ENCODE measurements around the genes PPIG and SP5.

DNA sequence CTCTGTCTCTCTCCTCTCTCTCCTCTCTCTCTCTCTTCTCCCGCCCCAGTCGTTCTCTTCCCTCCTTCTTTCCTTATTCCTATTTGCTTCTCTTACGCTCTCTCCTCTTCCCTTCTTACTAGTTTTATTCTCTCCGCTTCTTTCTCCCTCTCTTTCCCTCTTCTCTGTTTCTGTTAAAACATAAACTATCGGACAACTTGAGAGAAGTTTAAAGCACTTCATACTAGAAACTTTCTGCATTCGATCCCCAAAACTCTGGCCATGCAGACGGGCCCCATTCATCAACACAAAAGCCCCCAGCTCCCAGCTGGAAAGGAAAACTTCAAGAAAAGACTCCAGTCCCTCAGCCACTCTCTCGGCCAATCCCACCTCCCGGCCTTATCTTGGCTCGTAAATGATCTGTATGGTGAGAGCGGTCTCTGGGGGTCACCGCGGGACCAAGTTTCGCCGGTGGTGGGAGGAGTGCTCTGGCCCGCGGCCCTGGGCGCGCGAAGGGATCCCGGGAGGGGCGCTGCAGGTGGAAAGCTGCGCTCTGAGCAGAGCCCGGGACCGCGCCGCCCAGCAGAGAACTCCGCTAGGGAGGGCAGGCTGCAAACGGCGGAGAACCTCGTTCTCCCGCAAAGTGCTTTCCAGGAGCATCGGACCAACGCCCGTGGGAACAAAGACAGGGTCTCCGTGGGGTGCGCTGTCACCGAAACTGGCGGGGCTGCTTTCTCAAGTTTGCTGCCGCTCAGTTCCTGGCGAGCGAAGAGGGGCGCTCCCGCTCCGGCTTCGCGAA, 753 bp downstream of the LRP2 start:
- PRO-cap = no peak
- RAMPAGE, long total RNA, 3 experiments = no peak in any of the 3 experiments

GRCh38 chr2:169584185-169584888, at the start of gene PPIG:
Gene PPIG (plus strand): TSS chr2:169584351.
- PRO-cap = unidirectional peak, plus-strand start at chr2:169584378; bidirectional peak, plus-strand start at chr2:169584809, minus-strand start at chr2:169584766
- RAMPAGE, long total RNA, 3 experiments = start-site peak on the plus strand in 3 of 3 experiments, at chr2:169584372-169584816 at its widest, 23 to 95 reads per replicate; start-site peak on the minus strand in 1 of 3 experiments, at chr2:169584725-169584753 at its widest, 14 reads per replicate

DNA sequence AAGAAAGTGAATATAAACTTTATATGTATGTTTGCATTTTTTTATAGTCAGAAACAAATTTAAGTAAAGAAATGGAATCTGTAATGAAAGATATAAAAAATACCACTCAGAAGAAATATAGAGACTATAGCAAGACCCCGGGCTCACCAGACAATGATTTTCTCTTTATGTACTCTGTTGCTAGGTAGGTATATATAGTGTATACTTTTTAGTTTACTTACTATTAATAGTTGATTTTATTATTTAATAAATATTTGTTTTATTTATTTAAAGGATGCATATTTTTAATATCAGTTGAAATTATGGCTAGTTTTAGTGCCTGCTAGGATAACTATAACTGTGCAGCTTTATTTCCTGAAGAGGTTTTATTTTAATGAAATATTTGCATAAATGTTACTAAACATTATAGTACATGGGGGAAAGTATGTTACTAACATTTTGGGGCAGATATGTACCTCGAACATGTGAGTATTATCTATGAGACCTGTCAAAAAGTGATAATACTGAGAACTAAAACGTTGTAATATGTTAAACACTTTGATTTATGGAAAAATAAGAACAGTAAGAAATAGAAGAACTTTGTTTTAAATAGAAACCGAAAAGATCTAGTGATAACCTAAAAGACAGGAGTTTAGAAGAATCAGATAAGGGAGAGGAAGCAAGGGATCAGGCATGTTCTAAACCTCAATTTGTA, 169.0 kb upstream of the MYO3B start:
- PRO-cap = no peak
- RAMPAGE, long total RNA, 3 experiments = no peak in any of the 3 experiments

DNA sequence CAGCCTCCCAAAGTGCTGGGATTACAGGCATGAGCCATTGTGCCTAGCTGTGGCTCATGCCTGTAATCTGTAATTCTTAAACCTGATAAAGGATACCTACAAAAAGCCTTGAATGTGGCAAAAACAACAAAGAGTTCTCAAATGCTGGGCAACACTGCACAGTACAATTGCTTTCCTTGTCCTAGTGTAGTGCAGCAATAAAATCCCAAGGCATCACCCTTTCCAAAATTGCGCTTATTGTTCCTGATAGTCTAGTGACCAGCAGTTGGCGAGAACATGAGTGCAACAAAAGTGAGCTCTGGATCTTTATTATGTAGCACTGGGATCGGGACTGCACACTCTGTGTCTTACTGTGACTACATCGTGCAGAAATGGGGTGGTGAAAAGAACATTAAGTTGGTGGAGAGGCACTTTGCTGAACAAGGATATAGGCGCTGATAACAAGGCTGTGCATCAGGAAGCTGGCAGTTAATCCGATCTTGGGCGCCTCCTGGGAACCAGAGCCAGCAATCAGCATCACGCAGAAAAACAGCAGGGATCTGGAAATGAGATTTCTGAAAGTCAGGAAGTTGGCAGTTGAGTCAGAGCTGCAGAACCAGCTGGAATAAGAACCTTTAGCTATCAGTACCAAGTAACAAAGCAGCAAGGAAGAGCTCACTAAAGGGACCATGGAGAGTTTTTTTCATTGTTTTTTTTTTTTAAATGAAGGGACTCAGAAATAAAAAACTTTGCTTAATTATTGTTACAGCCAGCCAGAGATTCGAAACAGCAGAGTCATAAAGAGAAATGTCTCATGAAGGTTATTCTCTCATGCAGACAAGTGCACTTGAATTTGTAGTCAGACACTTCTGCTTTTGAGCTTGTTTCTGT, 22.9 kb upstream of the MYO3B start:
- PRO-cap = no peak
- RAMPAGE, long total RNA, 3 experiments = no peak in any of the 3 experiments

DNA sequence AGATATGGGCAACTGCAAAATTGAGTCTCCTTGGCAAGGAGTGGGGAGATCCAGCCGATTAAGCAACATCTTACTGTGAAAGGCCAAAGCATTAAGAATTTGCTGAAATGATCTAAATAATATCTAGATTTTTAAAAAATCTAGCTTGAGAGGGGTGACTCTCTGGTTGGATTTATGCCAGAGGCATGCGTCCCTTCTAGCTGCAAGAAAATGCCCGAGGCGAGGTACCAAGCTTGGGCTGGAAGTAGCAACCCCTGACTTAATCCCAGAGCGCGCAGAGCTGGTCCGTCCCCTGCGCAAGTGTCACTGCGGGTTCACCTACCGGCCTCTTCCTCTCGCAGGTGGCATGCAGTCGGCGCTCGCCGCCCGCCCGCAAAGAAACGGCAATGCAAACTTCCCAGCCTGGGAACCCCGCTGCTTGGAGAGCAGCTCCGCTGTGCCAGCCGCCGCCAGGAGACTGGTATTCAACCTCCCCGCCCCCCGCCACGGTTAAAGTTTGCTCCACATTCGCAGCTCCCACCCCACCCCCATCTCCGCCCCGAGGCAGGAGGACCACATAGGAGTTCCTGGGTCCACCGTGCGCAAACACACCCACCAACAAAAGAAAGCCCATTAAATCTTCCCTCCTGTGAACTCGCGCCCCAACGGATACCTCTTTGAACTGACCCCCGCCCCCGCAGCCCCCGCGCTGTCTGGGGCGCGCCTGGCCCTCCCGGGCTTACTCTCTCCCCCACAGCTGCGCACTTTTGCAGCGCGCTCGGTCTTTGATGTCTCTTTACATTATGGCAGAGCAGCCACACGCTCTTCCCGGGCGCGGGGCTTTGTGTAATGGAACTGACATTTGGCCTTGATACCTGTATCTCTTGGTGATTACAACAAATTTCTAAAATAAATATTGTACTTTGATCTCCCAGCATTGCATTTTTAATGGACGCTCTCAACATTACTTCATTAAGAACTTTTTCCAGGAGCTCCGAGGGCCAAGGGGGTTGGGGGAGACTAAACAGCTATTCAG, 3.3 kb upstream of the SP5 start:
- PRO-cap = no peak
- RAMPAGE, long total RNA, 3 experiments = no peak in any of the 3 experiments

GRCh38 chr2:170715086-170715708, at the start of gene SP5:
Gene SP5 (plus strand): TSS chr2:170715337.
- PRO-cap = unidirectional peak, plus-strand start at chr2:170715337
- RAMPAGE, long total RNA, 3 experiments = no peak in any of the 3 experiments

DNA sequence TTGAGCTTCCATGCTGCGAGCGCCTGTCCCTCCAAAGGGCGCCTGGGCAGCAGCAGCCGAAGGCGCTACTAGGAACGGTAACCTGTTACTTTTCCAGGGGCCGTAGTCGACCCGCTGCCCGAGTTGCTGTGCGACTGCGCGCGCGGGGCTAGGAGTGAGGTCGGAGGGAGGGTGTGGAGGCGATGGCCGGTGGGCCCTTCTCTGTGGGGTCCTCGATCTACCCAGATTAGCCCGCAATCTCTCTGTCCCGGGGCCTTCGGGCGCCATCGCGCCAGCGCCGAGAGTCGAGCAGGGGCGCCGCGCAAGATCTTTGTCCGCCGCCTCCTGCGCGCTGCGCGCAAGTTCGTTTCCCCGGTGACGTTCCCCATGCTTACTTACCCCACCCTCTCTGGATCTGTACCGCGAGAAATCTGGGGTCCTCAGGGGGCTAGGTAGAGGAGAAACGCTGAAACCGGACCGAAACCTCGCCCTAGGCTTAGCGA, 694 bp downstream of the GAD1 start:
- PRO-cap = no peak
- RAMPAGE, long total RNA, 3 experiments = no peak in any of the 3 experiments

DNA sequence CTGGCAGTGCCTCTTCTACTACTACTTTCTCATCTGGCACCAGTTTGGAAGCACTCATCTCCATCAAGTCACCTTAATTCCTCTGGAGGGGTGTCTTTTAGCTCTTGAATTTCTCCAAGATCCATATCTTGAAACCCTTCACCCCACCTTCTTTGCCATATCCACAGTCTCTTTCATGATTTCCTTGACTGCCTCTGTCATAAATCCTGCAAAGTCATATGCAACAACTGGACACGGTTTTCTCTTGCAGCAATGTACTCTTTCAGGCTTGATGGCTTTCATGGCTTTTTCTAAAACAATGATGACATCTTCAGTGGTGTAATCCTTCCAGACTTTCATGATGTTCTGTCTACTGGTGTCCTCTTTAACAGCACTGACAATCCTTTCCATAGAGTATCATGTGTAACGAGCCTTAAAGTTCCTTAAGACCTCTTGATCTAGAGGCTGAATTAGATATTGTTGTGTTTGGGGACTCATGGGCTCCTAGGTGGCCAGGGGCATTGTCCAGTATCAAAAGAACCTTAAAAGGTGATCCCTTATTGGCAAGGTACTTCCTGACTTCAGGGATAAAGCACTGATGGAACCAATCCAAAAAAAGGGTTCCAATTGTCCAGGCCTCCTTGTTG, 71.9 kb downstream of the GORASP2 start:
- PRO-cap = no peak
- RAMPAGE, long total RNA, 3 experiments = no peak in any of the 3 experiments

DNA sequence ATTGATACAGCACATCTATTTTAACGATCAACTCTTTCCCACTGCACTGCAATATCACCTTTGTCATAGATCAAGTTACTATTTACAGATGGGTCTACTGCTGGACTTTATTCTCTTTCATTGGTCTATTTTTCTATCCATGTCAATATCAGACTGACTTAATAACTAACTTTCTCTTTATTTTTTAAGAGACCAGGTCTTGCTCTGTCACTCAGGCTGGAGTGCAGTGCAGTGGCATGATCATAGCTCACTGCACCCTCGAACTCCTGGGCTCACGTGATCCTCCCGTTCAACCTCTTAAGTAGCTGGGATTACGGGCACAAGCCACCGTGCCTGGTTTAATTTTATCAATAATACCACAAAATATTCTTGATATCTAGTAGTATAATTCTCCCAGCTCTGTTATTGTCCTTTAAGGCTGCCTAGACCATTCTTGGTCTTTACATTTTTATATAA, 71.2 kb downstream of the TLK1 start:
- PRO-cap = no peak
- RAMPAGE, long total RNA, 3 experiments = no peak in any of the 3 experiments

- PRO-cap = no peak
- RAMPAGE, long total RNA, 3 experiments = no peak in any of the 3 experiments
Measured at GRCh38 chr2:171326082-171326571, 107.7 kb downstream of the METTL8 start.

DNA sequence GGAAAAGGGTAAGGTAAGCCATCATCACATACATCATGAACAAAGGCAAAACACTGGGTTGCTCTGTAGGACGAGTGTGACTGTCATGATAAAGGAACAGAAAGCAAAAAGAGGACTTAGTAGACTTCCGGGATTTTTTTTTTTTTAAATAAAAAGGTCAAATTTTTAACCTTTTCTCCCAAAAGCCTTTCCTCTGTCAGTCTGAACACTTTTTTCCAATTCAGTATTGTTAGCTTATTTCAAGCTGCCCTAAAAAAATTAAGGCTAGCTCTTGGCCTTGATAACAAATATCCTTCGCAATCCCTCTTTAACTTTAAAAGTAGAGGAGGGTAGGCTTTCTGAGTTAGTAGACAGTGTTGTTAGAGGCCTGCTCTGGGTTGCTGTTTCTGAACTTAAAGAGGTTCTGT, 103.2 kb downstream of the METTL8 start:
- PRO-cap = no peak
- RAMPAGE, long total RNA, 3 experiments = no peak in any of the 3 experiments

DNA sequence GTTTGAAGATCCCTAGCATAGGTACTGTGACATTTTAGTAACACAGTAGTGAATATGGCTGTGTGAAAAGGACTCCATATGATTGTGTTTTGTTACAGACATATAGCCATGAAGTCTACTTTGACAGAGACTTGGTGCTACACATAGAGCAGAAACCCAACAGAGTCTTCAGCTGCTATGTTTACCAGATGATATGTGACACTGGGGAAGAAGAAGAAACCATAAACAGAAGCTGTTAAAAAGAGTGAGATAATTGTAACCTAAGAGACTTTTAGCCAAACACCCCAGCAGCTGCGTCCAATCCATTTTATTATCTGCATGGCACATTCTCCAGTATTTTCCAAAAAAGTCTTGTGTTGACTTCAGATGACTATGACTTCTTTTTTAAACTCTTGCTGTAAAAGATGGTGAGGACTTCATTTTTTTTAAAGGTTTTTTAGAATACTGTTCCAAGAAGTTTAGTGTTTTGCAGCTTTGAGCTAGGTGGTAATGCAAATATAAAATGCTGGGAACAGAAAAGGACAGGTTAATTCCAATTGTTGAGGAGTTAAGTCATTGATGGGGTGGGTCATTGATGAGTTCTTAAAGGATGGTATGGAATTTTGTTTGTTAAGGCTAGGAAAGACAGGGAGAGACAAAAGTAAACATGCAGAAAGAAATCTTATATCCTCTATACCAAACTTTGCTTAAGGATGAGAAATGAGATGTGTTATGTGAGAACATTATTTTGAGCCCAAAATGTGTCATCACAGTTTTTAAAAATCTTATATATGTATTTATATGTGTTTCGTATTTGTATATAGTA, 41.2 kb upstream of the CYBRD1 start:
- PRO-cap = no peak
- RAMPAGE, long total RNA, 3 experiments = no peak in any of the 3 experiments

GRCh38 chr2:171762691-171763738, 75.7 kb downstream of the DYNC1I2 start:
- PRO-cap = no peak
- RAMPAGE, long total RNA, 3 experiments = no peak in any of the 3 experiments

GRCh38 chr2:171771833-171772443, 84.7 kb downstream of the DYNC1I2 start:
- PRO-cap = no peak
- RAMPAGE, long total RNA, 3 experiments = no peak in any of the 3 experiments

- PRO-cap = no peak
- RAMPAGE, long total RNA, 3 experiments = no peak in any of the 3 experiments
Measured at GRCh38 chr2:171864397-171864853, 29.6 kb downstream of the SLC25A12 start.

DNA sequence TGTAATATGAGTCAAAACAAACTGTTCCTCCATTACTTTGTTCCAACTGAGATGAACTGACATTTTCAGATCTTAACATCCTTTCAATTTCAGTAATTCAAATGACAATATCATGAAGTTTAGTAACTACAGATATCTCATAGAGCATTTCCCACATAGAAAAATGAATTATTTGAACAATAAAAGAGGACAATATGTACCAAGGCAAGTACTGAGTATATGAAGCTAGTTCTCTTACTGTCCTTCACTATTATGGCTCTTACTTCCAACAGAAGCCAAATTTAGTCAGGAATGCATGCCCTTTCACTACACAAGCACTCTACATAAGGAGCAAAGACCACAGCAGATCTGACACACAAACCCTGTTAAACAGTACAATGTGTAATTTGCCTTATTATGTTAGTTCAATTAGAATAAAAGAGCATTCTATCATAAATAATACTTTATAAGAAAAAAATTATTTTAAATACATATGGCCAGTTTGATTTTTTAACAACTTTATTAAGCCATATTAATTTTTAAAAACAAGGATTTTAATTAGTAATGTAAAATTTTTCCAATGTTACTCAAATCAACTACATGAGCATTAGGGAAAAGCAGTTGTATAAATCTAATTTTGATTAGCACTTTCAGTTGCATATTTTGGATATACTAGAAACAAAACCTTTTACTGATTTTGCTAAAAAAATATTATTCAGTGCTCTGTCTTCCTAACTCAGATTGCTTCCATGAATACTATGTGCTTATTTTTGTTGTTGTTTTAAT, 15.2 kb downstream of the SLC25A12 start:
- PRO-cap = no peak
- RAMPAGE, long total RNA, 3 experiments = no peak in any of the 3 experiments

DNA sequence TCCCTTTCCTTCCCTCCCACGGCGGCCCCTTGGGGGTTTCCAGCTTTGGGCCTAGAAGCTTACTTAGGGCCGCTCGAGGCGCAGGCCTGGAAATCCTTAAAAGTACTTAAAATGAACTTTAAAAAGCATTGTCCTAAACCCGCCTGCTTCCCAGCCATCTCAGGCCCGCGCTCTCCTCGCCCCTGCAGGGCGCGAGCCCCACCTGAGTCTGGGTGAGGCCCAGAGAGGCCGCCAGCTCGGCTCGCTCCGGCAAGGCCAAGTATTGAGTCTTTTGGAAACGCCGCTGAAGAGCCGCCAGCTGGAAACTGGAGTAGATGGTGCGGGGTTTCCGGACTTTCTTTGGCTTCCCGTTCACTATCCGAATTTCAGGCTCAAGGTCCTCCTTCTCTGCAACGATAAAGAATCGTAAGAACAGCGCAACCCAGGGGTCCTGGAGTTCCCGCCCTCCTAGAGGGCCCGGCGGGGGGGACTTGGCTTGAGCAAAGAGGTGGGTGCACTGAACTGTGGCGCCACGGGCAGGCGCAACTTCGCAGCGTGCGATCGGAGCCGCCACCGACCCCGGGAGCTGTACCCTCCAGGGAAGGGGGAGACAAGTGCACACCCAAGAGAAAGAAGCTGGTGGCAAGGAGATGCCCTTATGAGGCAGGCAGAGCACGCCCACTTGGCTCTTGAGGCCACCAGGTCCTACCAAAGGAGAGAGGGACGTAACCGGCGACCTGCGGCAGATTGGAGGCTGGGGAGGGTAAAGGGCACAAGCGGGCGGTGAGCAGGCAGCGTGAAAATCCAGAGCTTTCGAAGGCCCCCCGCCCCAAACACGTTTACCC, 1.2 kb downstream of the DLX2 start:
- PRO-cap = no peak
- RAMPAGE, long total RNA, 3 experiments = no peak in any of the 3 experiments

DNA sequence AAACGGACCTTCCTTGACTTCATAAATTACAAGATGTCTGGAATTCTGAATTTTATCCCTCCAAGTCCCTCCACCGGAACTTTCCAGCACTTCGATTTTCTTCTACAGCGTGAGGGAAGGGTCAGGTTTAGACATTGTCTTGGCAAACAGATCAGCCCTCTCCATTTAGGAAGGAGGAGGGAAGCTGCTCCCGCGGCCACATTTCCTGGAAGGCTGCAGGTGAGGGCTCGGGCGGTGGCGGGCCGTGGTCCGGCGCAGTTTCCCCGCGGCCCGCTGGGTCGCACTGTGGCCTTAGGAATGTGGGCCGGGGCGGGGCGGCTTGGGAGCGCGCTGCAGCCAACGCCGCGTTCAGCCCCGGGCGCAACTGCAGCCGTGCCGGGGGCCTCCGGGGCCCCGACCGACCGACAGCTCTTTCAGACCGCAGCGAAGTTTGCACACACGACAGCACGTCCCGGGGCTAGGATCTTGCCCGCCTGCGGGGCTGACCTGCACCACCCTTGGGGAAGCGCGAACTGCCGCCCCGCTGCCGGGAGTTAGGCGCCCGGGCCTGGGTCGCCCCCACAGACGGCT, 69.7 kb upstream of the DLX2 start:
- PRO-cap = no peak
- RAMPAGE, long total RNA, 3 experiments = no peak in any of the 3 experiments

- PRO-cap = no peak
- RAMPAGE, long total RNA, 3 experiments = no peak in any of the 3 experiments
Measured at GRCh38 chr2:172234528-172235823, 132.3 kb upstream of the DLX2 start.

- PRO-cap = no peak
- RAMPAGE, long total RNA, 3 experiments = no peak in any of the 3 experiments
Measured at GRCh38 chr2:172434764-172435437, 7.5 kb downstream of the ITGA6 start.

Measured in gastrocnemius medialis (tissue), 3 donors.